ENCODE measurements around the gene MUC6.

- RRBS, 2 experiments: no CpG with 5 or more reads among the region's 8 CpGs
Measured at GRCh38 chr11:812370-813152, 2.8 kb downstream of the RPLP2 start.

DNA sequence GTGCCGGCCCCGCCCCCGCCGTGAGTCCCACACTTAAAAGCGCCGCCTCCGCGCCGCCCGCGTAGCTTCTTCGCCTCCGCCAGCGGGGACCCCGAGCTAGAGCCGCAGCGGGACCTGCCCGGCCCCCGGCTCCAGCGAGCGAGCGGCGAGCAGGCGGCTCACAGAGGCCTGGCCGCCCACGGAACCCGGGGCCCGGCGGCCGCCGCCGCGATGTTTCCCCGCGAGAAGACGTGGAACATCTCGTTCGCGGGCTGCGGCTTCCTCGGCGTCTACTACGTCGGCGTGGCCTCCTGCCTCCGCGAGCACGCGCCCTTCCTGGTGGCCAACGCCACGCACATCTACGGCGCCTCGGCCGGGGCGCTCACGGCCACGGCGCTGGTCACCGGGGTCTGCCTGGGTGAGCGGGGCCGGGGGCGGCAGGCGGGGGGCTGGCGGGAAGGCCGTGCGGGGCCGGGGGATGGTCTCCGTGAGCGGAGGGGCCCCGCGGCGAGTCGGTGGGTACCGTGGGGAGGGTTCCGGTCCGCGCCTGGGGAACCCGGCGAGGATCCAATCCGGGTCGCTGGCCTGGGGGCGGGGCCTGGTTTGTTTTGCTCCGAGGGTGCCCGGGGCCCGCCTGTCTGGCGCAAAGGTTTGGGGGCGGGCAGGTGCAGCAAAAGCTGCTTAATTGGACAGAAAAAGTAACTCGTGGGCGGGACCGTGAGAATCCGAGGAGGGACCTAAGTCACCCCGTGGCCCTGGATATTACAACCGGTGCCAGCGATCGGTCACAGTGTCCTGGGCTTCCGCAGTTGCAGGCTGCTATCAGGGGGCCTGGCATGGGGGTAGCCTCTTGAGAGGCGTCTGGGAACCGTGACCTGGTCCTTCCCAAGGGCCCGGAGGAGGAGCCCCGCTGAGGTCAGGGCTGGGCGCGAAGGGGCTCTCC lies 1.1 kb downstream of the PNPLA2 start:
- RRBS, 2 experiments: under 1 to 1% methylated on average over 30 to 34 of the region's 103 CpGs

DNA sequence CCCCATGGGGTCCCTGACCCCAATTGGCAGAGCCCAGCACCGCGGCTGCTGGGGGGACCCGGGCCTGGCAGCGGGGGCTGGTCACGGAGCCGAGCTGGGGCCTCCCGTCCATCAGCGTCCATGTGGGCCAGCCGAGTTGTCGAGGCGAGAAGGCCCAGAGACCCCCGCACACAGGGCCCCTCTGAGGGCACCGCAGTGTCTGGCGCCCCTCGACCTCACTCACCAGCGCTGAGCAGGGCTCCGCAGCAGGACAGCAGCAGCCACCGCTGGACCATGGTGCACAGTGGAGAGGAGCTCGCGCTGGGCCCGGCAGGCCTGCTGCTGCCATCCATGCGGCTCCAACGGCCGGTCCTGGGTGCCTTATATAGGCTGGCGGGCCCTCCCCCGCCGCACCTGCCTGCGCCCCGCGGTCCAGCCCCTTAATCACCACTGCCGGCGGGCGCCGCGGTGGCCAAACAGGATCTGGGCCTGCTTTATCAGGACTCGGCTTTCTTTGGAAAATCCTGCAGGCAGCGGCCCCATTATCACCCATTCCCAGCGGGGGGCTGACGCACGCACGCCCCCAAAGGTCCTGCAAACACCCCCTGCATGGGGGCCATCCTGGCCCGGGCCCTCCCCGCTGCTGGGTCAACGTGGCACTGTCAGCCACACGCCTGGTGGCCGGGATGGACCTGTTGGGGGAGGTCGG lies at the start of gene MUC6:
TSS of gene MUC6 (minus strand) at position 338 of the 688 bp plus-strand sequence.
- RRBS, 2 experiments: 94% methylated on average over 10 to 11 of the region's 47 CpGs

GRCh38 chr11:1060677-1061088 lies 24.2 kb upstream of the MUC6 start:
- RRBS, 2 experiments: no CpG with 5 or more reads among the region's 12 CpGs

- RRBS, 2 experiments: no CpG with 5 or more reads among the region's 12 CpGs
Measured at GRCh38 chr11:1094446-1095512, 58.3 kb upstream of the MUC6 start.

GRCh38 chr11:1150713-1151471 lies 6.9 kb upstream of the MUC5AC start:
- RRBS, 2 experiments: no CpG with 5 or more reads among the region's 28 CpGs

DNA sequence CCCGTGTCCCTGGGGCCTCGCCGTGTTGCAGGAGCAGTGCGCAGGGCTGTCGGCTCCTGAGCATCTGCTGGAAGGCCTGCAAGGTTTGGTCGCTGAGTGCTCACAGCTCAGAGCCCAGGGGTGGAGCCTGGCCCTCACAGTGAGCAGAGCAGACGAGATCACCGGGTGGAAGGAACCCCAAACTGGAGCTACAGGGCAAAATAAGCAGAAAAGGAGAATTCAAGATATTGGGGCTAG lies 17.1 kb upstream of the MUC5B start:
- RRBS, 2 experiments: no CpG with 5 or more reads among the region's 8 CpGs

- RRBS, 2 experiments: no CpG with 5 or more reads among the region's 8 CpGs
Measured at GRCh38 chr11:1256032-1256357, 33.1 kb downstream of the MUC5B start.

DNA sequence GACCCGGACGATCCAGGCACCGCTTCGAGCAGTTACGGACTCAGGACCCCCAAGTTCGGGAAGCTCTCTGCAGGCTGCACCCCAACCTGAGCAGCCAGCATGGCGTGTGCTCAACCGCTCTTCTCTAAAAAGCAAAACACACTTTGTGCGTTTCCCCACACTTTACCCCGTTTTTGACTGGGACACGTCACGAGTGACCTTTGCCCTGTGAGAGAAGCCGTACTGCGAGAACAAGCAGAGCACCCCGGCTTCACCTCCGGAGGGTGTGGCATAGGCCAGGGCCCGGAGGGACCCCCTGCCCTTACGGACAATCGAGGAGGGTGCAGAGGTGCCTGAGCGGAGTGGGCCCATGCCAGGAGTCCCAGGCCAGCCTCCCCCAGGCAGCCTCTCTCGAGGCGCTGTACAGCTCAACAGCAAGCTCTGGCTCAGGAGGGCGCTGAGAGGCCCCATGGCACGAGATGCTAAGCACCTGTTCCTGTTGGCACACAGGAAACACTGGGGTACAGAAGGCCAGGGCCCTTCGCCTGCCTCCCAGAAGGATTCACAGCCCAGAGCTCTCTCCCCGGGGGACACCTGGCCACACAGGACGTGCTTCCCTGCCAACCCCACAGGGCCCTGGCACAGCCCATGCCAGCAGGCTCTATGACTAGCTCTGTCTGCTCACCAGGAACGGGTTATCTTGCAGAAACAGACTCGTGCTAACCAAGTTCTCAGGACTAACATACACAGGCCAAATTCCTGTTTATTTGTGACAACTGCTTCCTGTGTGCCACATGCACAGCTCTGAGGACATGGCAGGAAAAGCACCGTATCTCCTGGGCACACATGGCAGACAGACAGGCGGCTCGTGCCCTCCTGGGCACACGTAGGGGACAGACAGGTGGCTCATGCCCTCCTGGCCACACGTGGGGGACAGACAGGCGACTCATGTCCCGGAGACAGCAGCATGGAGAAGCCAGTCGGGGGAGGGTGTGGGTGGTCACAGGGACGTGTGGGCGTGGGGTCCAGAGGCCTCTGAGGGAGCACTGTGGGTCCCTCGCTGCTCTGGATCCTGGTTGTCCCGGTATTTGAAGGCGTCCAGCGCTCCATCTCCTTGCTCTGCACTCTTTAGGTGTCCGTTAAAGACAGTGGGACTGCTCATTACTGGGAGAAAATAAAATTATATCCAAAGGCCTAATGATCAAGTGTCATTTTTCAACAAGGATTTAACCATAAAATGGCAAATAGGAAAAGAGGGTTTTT lies 11.6 kb downstream of the TOLLIP start:
- RRBS, 2 experiments: no CpG with 5 or more reads among the region's 44 CpGs

DNA sequence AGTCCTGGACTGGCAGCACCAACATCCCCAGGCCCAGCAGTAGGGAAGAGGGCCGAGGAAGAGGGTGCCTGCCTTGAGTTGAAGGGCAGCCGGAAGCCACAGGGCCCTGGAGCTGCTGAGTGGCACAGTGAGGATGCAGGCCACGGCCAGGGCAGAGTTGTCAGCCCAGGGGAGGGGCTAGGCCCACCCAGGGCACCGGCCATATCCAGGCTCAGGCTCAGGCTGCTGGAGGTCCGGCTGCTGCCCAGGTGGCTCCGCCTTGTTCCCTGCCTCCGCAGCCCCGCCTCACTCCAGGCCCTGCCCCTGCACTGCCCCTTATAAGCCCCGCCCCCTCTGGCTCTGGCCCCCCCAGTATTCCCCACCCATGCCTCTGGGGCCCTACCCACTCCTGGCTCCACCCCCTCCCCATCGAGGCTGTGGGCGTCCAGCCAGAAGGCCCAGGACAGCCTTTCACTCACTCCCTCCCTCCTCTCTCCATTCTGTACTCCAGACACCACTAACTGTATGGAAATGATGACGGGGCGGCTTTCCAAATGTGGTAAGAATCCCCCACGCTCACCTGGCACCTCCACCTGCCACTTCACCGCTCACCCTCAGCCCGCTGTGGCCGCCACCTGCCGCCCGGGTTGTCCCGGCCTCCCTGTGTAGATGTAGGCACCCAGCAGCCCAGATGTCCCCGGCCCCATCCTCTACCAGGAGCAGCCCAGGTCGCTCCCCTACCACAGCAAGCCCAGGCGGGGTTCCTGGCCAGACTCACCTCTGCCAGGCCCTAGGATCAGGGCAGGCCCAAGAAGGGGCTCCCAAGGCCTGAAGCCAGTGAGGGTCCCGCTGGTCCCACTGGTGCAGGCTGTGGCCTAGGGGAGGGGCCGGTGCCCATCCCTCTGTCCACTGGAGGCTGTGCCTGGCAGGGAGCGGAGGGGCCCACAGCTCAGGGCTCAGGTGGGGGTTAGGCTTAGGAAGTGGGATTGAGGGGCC lies 27.6 kb downstream of the MOB2 start:
- RRBS, 2 experiments: 60 to 94% methylated on average over 2 to 3 of the region's 26 CpGs

- RRBS, 2 experiments: no CpG with 5 or more reads among the region's 2 CpGs
Measured at GRCh38 chr11:1512588-1512834, 25.9 kb upstream of the MOB2 start.

DNA sequence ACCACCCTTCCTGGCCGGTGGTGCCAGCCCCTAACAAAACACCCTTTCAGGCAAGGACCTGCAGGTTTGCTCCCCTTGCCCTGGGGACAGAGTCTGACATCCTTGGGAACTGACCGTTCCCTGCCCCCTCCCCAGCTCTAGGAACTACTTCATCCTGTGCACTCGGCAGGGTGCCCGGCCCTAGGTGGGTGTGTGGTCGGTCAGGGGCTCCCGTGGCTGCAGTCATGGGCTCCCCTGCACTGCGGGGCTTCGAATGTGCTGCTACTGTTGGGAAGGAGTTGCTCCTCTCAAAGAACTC lies 28.2 kb downstream of the DUSP8 start:
- RRBS, 2 experiments: no CpG with 5 or more reads among the region's 8 CpGs

DNA sequence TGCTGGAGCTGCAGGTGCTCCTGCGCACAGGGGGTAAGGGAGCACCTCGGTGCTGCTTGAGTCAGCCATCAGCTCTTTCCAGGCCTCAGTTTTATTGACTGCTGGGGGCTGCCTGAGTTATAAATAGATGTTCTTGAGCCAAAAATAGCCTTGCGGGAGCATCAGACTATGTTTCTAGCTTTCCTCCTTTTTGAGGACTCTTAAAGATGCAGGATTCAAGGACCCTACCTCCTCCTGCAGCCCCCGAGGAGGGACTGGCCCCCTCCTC lies 19.5 kb downstream of the DUSP8 start:
- RRBS, 2 experiments: no CpG with 5 or more reads among the region's 4 CpGs

GRCh38 chr11:1553975-1555030 lies 17.8 kb downstream of the DUSP8 start:
- RRBS, 2 experiments: 39 to 68% methylated on average over 7 of the region's 28 CpGs

- RRBS, 2 experiments: no CpG with 5 or more reads among the region's 20 CpGs
Measured at GRCh38 chr11:1570756-1571368, 1.2 kb downstream of the DUSP8 start.

GRCh38 chr11:1585000-1585261 lies 152 bp downstream of the KRTAP5-1 start:
- RRBS, 2 experiments: 100% methylated on average over 1 of the region's 7 CpGs; no CpG with 5 or more reads in 1 of the 2 experiments

- RRBS, 2 experiments: 22 to 28% methylated on average over 5 of the region's 31 CpGs
Measured at GRCh38 chr11:1628675-1629339, 768 bp upstream of the KRTAP5-5 start.

DNA sequence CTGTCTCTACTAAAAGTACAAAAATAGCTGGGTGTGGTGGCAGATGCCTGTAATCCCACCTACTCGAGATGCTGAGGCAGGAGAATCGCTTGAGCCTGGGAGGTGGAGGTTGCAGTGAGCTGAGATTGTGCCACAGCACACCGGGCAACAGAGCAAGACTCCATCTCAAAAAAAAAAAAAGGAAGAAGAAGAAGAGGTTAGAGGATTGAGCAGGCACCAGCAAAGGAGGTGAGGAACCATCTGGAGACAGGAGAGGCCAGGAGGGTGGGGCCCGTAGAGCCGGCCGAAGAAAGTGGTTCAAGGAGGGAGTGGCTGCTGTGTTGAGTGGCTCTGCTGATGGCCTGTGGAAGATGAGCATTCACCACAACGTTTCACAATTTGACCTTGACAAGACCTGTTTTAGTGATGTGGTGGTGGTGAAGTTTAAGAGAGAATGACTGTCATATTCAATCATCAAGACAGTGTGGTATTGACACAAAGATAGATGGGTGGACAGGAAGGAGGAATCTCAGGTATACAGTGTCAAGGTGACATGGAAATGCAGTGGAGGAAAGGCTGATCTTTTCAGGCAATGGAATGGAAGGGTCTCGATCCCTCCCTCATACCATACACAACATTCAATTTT lies 6.8 kb upstream of the CTSD start:
- RRBS, 2 experiments: no CpG with 5 or more reads among the region's 8 CpGs

- RRBS, 2 experiments: no CpG with 5 or more reads among the region's 18 CpGs
Measured at GRCh38 chr11:1781822-1782538, 18.3 kb upstream of the CTSD start.

DNA sequence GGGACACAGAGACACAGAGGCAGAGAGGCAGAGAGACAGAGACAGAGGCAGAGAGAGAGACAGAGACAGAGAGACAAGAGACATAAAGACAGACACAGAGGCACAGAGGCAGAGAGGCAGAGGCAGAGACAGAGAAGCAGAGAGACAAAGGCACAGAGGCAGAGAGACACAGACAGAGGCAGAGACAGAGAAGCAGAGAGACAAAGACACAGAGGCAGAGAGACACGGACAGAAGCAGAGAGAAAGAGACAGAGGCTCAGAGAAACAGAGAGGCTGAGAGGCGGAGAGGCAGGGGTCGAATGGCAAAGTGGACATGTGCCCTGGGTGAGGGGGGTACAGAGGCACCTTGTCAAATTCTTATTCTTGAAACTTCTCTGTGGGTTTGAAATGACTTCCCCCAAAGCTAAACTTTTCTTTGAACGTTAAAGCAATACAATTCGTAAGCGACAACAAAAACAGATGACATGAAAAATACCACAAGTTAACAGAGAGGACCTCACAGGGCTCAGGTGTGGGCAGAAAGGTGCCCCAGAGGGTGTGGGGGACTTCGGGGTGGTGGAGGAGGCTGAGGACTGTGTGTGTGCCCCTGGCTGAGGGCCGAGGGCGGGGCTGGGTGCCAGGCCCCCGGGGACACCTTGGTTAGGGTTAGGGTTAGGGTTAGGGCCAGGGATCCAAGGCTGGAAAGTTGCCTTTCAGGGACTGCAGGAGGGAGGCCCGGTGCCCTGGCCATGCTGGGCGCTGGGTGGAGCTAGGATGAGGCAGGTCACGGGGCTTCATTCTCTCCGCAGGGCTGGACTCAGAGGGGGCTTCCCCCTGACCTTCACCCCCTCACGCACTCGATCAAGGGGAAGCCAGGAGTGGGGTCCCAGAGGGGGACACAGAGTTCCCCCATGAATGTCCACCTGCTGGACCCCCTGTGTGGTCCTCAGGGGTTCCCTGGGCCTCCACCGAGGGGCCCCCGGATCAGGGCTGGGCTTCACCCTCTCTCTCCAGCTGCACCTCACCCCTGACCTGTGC lies 6.7 kb downstream of the TNNI2 start:
- RRBS, 2 experiments: 89 to 93% methylated on average over 3 of the region's 18 CpGs